ENCODE measurements around a stretch of chr15.

- RRBS: no CpG with 5 or more reads among the region's 11 CpGs
CAGE:
- cytosol, long polyA plus RNA: no peak
- long polyA plus RNA: no peak
- nucleus, long polyA plus RNA: no peak
Observed at GRCh38 chr15:96335847-96336630, 5.5 kb downstream of the NR2F2 start.

- RRBS: no CpG with 5 or more reads among the region's 6 CpGs
CAGE:
- cytosol, long polyA plus RNA: no peak
- long polyA plus RNA: no peak
- nucleus, long polyA plus RNA: no peak
Observed at GRCh38 chr15:96336631-96336910, 6.1 kb downstream of the NR2F2 start.

GRCh38 chr15:96341799-96342507 is 11.5 kb downstream of the NR2F2 start:
- RRBS: 7% methylated on average over 9 of the region's 25 CpGs
CAGE:
- cytosol, long polyA plus RNA: no peak
- long polyA plus RNA: no peak
- nucleus, long polyA plus RNA: no peak

DNA sequence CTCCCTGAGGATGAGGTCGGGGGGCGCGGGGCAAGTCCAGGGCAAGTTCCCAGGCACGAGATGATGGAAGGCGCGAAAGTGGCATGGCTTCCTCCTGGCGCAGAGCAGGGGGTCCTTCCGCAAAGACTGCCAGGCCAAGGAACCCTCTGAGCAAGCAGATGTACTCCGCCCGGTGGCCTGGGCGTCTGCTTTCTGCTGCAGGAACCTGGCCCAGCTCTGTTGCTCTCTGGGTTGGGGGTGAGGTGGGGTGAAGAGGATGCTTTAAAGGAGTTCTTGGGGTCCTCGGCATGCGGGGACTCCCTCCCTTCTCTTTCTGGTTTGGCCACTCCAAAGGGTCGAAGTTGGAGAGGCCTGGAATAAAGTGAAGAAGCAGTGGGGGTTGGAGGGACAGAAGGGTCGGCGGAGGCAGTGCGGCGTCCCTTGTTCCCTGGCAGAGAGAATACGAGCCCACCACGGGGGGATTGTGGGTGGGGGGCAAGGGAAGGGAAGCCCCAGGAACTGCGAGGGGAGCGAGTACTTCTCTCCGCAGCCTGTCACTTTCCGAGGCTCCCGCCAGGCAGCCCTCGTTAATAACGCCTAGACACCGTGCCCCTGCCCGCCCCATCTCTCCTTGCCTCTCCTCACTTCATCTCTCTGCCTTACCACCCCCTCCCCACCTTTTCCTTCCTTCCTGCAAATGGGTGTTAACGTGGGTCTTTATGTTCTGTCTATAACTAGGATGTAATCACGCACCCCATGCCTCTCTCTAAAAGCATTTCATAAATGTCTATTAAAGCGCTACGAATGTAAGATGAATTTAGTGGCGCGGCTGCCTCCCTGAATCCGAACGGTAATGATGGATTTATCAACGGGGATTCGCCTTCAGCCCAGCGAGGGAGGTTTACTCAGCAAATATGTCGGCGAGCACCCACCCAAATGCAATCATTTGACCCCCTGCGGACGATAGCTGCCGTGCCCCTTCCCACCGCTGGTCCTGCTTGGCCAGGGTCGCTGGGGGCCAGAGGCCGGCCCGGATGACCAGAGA is 13.6 kb downstream of the NR2F2 start:
- RRBS: no CpG with 5 or more reads among the region's 49 CpGs
CAGE:
- cytosol, long polyA plus RNA: no peak
- long polyA plus RNA: no peak
- nucleus, long polyA plus RNA: no peak

GRCh38 chr15:96353524-96353702 is 22.9 kb downstream of the NR2F2 start:
- RRBS: no CpG with 5 or more reads among the region's 6 CpGs
CAGE:
- cytosol, long polyA plus RNA: no peak
- long polyA plus RNA: no peak
- nucleus, long polyA plus RNA: no peak

- RRBS: no CpG with 5 or more reads among the region's 29 CpGs
CAGE:
- cytosol, long polyA plus RNA: no peak
- long polyA plus RNA: no peak
- nucleus, long polyA plus RNA: no peak
Observed at GRCh38 chr15:96365783-96366255, 35.3 kb downstream of the NR2F2 start.

DNA sequence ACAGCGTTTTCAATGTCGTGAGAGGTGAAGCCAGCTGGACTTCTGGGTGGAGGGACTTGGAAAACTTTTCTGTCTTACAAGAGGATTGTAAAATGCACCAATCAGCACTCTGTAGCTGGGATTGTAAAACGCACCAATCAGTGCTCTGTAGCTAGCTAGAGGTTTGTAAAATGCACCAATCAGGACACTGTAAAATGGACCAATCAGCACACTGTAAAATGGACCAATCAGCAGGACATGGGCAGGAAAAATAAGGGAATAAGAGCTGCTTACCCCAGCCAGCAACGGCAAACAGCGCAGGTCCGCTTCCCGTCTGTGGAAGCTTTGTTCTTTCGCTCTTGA is 726.5 kb upstream of the ARRDC4 start:
- RRBS: no CpG with 5 or more reads among the region's 8 CpGs
CAGE:
- cytosol, long polyA plus RNA: no peak
- long polyA plus RNA: no peak
- nucleus, long polyA plus RNA: no peak

- RRBS: no CpG with 5 or more reads among the region's 4 CpGs
CAGE:
- cytosol, long polyA plus RNA: no peak
- long polyA plus RNA: no peak
- nucleus, long polyA plus RNA: no peak
Observed at GRCh38 chr15:97969823-97970100, 9.3 kb downstream of the ARRDC4 start.

DNA sequence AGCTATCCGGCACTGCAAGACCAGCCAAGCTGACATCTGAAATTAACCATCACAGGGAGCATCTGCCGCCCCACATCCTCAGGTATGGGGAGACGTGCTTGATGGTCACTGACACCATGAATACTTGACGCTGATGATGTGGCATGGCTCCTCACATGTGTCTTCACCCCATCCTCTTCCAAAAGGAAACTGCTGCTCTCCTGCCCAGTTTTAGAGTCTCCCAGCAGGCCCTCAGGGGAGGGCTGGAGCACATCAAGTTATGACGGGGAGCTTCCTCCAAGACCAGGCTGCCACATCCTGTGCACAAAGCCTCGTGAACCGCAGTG is 199.5 kb downstream of the ARRDC4 start:
- RRBS: no CpG with 5 or more reads among the region's 7 CpGs
CAGE:
- cytosol, long polyA plus RNA: no peak
- long polyA plus RNA: no peak
- nucleus, long polyA plus RNA: no peak

DNA sequence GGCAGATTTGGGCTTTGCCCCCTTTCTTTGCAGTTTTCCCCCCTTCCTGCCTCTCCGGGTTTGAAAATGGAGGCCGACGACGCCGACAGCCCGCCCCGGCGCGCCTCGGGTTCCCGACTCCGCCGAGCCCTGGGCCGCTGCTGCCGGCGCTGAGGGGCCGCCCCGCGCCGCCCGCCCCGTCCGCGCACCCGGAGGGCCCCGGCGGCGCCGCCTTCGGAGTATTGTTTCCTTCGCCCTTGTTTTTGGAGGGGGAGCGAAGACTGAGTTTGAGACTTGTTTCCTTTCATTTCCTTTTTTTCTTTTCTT is 831 bp downstream of the IGF1R start:
- RRBS: 1% methylated on average over 25 of the region's 32 CpGs
CAGE:
- cytosol, long polyA plus RNA: no peak
- long polyA plus RNA: start-site peak on the plus strand centred at position 220 of the sequence, 103 bp wide, 30 and 29 reads in 2 replicates
- nucleus, long polyA plus RNA: start-site peak on the plus strand centred at position 212 of the sequence, 55 bp wide, 25 and 27 reads in 2 replicates

DNA sequence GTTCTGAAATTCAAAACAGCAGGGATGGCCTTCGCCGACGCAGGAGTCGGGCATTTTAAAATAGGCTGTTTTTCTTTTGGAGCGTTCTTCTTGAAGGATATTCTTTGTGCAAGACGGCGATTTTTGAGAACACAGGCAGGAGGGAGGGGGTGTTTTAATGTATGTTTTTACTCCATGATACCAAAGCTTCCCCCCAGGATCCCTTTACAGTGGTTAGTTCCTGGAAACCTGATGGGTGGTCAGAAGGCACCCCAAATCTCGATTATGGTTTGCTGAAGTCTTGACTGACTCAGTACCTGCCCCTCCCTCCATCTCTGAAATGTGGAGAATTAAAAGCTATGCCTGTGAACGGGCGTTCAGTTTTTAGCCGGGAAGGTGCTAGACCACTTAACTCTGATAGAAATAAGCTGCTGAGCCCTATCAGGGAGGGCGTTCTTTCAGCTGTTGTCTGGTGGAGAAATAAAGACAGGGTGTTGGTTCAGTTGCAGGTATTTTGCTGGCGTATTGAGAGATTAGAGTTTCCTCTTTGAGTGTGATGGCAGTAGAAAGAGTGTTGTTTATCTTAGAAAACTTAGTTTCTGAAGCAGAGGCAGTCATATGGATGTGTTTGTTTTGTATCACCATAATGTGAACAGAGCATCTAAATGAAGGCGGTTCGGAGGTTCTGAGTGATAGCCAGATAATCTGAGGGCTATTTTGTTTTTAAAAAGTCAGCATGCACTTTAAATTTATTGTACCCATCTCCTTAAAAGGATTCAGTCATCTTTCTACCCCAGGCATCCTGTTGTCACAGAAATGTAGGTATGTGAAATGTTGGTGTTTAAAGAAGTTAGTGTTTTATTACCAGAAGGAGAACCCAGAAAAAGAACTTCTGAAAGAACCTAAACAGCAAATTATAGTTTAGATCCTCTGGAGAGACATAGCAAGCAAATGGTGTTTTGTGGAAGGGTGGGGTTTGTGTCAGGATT is 3.5 kb downstream of the IGF1R start:
- RRBS: no CpG with 5 or more reads among the region's 15 CpGs
CAGE:
- cytosol, long polyA plus RNA: no peak
- long polyA plus RNA: no peak
- nucleus, long polyA plus RNA: start-site peak on the plus strand centred at position 964 of the sequence, 762 bp wide, 46 and 18 reads in 2 replicates

DNA sequence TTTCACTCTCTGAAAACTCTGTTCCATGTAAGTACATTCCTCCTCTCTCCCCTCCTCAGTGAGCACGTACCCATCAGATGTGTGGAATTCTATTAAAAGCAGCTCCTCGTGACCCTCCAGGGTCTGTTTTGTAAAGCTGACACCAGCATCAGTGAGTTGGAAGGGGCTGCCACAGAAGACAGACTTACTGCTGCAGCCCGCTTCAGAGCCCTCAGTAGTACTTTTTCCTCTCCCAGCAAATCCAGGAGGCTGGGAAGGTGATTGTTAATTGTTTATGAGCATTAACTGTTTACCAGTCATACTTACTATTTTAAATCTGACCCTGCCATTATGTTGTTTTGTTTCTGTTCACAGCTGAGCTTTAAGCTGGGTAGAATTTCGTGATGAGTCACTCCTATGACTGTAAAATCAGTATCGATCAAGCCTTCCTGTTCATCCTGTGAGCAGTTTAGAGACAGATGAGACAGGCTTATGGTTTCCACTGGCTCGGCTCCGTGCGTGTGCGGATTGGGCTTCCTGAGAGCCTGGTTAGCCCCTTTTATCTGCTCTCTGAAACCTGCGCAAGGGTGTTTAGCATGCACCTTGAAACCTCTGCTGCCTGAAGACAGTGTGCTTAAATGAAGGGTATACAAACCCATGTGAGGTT is 20.5 kb downstream of the IGF1R start:
- RRBS: no CpG with 5 or more reads among the region's 10 CpGs
CAGE:
- cytosol, long polyA plus RNA: no peak
- long polyA plus RNA: no peak
- nucleus, long polyA plus RNA: no peak

DNA sequence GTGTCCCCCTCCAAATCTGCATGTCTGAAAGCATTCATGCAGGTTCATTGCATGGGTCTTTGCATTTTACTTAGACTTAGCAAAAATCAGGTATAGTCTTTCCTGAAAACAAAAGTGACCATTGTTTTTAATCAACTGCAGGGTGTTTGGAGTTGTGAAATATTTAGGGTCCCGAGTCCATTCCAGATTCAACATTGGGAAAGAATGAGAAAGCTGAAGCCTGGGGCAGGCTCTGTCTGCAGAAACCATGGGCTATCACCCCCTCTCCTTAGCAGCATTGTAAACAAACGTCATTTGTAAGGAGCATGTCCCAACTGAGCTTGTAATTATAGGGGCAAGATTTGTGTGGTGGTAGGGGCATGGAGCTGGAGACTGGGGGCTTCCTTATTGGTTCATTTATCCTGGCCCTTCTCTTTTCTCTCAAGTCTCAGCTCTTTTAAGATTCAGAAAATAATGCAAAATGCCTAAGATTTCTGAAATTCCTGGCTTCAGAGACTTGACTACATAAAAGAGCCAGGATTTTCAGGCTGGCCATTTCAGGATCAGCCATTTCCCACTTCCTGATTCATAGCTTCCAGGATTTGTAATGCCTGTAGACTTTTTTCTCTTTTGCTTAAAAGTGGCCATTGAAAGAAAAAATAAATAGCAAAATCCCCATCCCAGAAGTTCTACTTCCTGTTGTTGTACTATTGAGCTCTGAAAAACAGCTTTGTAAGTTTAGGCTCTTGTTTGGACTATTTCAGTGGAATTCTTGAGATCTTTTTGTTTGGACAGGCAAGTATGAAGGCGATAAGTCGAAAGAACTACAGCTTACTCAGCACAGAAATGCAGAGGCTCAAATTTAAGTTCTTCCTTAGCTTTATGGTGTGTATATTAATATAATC is 23.1 kb downstream of the IGF1R start:
- RRBS: no CpG with 5 or more reads among the region's 4 CpGs
CAGE:
- cytosol, long polyA plus RNA: no peak
- long polyA plus RNA: no peak
- nucleus, long polyA plus RNA: no peak

- RRBS: no CpG with 5 or more reads among the region's 1 CpG
CAGE:
- cytosol, long polyA plus RNA: no peak
- long polyA plus RNA: no peak
- nucleus, long polyA plus RNA: no peak
Observed at GRCh38 chr15:98724025-98724288, 75.6 kb downstream of the IGF1R start.

DNA sequence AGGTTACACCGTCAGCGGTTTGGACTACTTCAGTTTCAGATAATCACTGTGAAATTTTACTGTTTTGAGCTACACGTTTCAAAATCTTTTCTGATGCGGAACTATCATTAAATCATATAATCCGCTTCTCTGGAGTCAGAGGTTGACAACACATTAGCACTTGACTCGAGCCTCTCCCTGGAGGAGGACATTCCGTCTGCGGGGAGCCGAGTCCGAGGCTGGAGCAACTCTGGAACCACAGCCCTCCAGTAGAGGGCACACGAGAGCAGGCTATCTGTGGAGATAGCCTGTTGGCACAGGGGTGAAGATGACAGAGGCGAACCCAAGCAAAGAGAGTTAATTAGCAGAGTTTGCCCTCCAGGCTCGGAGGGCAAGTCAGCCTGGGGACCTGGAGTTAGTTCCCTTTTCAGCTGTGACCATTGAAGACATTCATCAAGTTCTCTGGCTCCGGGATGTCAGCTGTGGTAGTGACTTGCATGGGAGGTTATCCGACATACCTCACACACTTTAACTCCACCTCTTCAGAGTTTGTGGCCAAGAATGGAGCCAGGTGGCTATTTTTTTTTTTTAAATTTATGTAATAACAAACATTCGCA is 131.3 kb downstream of the IGF1R start:
- RRBS: no CpG with 5 or more reads among the region's 16 CpGs
CAGE:
- cytosol, long polyA plus RNA: no peak
- long polyA plus RNA: no peak
- nucleus, long polyA plus RNA: no peak

DNA sequence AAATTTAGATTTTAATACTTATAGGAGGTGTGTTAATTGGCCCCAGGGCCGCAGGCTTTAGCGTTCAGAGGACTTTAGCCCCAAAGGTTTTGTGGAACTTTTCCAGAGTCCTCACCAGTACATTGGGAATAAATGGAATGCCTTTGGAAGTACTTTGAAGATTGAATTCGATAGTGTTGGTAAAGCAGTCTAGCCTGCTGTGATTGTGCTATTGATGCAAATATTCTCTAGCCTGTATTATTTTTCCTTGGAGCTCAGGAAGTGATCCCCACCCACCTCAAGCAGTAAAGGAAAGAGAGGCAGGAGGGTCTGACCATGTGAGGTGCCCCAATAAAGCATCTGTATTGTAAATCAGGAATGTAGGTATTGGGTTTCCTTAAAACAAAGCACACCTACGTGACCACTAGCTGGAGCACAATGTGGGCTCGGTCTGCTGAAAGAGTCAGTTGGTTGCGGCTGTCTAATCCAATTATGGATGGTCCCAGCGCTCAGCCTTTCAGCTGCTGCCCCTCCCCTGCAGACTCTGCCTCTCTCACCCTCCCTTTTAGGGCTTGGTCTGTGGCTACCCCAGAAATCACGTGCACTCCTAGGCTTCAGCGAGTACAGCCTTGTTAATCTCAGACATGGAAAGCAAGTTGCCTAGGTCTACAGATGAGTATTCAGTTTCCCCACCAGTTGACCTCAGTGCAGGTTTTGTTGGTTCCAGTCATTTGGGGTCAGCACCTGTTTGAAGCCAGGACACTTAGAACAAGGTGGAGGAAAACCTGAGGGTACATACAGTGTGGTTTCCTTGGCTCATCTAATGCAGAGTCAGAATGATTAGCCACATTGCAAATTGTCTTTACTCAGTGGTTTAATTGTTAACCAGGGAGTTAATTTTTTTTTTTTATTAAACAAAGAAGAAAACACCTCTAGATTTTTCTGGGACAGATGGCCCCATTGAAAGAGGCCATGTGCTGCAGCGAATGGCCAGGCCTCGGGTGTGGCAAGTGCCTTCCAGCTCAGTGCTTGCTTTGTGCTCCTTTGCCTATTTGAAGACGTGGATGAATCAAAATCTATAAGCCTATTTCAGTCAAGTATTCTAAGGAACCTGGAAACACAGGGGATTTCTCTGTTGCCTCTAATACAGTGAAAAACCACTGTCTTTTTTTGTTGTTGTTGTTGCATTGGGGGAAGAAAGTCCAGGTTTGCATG is 137.6 kb downstream of the IGF1R start:
- RRBS: no CpG with 5 or more reads among the region's 12 CpGs
CAGE:
- cytosol, long polyA plus RNA: no peak
- long polyA plus RNA: no peak
- nucleus, long polyA plus RNA: no peak

- RRBS: 83% methylated on average over 1 of the region's 15 CpGs
CAGE:
- cytosol, long polyA plus RNA: no peak
- long polyA plus RNA: no peak
- nucleus, long polyA plus RNA: no peak
Observed at GRCh38 chr15:98847155-98848148, 160.1 kb downstream of the PGPEP1L start.

- RRBS: no CpG with 5 or more reads among the region's 11 CpGs
CAGE:
- cytosol, long polyA plus RNA: no peak
- long polyA plus RNA: no peak
- nucleus, long polyA plus RNA: no peak
Observed at GRCh38 chr15:98858327-98859094, 149.1 kb downstream of the PGPEP1L start.

DNA sequence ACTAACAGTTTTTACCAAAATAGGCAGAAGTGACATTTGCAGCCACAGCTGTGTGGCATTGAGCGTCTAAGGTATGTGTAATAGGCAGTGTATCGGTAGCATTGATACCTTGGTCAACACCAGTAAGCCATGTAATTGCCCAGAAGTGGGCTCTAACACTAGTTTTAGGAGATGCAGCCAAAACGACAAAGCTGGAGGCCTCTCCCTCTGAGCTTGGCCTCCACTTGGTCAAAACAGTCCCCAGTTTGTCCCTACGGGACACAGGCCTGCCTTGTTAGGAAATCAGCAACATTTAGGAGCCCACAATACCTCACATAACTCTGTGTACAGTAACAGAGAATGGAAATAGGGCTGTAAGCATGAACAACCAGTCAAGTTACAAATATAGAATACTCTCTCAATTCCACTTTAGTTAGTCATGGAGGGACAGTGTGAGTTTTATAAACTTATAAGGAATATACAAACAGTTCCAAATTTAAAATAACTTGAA is 129.6 kb downstream of the PGPEP1L start:
- RRBS: no CpG with 5 or more reads among the region's 4 CpGs
CAGE:
- cytosol, long polyA plus RNA: no peak
- long polyA plus RNA: no peak
- nucleus, long polyA plus RNA: no peak

GRCh38 chr15:98884471-98885058 is 123.0 kb downstream of the PGPEP1L start:
- RRBS: no CpG with 5 or more reads among the region's 7 CpGs
CAGE:
- cytosol, long polyA plus RNA: no peak
- long polyA plus RNA: no peak
- nucleus, long polyA plus RNA: no peak